Vermiform appendix (tissue), 1 donor: ENCODE measurements around the genes RGS7 and PLD5.

DNA sequence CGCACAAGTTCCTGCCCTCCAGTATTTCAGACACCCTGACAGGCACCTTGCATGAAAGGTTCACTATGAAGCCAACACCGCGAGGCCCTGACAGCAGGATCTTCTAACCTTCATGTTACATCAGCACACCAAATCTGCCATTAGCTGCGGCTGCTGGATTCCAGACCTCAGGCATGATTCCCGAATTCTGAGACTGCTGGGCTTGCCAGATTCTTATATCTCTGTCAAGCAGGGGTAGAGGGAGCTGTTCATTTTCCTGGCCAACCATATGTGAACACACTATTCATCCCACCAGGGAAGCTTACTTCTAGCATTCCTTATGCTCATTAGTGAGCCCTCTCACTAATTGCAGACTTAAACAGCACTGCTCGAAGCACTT is 43.5 kb downstream of the NID1 start:
- PRO-cap, result no peak

- PRO-cap, result no peak
Observed at GRCh38 chr1:236150431-236150908, 8.1 kb downstream of the GPR137B start.

GRCh38 chr1:236151742-236152140 is 9.4 kb downstream of the GPR137B start:
- PRO-cap, result no peak

- PRO-cap, result no peak
Observed at GRCh38 chr1:236309993-236310442, 28.3 kb upstream of the ERO1B start.

DNA sequence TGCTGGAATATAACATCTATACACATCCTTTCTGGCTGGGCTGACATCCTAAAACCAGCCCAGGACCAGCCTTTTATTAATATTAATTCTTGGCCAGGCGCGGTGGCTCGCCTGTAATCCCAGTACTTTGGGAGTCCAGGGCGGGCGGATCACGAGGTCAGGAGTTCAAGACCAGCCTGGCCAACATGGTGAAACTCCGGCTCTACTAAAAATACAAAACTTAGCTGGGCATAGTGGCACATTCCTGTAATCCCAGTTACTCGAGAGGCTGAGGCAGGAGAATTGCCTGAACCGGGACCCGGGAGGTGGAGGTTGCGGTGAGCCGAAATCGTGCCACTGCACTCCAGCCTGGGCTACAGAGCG is 33.7 kb upstream of the LGALS8 start:
- PRO-cap, result no peak

DNA sequence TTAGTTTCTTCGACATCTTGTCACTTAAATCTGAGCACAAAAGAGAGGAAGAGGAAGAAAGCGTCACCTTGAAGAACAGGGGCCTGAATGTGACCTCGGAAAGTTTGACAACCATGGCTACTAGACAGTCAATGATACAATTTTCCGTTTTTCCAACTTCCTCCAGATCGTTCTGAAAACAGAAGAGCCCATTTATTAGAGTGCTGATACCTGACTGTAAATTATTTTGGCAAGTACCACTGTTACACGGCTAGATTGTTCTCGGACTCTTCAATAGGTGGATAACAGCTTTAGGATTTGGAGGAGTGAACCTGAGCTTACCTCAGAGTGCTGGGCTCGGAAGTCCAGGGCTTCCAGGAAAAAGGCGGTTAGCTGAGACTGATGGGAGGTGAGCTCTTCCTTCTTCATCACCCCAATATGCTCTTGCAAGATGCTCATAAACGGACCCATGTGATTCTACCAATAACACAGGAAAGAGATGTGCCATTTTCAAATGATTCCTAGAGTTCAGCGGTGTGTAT is 31.8 kb downstream of the LGALS8 start:
- PRO-cap, result no peak

- PRO-cap, result no peak
Observed at GRCh38 chr1:236693509-236694072, 7.3 kb downstream of the ACTN2 start.

- PRO-cap, result no peak
Observed at GRCh38 chr1:236840024-236840687, 45.1 kb downstream of the MTR start.

DNA sequence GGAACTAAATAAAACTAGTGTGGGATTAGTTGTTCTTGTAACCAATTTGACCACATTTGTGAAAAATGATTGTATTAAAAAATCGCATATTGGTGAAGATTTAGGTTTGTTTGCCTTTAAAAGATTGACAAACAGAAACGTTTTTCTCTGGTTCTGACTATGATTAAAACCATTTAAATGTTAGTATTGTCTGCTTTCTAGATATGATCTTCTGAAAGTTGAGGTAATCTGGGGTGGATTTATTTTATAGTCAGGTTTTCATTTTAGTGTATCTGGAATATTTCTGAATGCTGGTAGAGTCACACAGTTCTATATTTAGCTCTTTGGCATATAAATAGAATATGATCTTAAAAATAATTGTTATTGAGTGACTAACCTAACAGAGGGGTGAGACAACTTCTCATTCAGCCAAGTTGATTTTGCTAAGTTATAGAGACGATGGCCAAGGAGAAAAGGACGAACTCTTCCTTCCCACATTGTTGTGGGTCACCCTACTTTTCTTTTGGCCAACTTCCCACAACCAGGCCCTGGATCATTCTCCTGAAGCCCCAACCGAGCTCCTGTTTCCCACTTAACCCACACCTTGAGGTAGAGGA is 7.1 kb upstream of the MT1HL1 start:
- PRO-cap, result no peak

- PRO-cap, result no peak
Observed at GRCh38 chr1:237441288-237441704, 399.3 kb downstream of the RYR2 start.

DNA sequence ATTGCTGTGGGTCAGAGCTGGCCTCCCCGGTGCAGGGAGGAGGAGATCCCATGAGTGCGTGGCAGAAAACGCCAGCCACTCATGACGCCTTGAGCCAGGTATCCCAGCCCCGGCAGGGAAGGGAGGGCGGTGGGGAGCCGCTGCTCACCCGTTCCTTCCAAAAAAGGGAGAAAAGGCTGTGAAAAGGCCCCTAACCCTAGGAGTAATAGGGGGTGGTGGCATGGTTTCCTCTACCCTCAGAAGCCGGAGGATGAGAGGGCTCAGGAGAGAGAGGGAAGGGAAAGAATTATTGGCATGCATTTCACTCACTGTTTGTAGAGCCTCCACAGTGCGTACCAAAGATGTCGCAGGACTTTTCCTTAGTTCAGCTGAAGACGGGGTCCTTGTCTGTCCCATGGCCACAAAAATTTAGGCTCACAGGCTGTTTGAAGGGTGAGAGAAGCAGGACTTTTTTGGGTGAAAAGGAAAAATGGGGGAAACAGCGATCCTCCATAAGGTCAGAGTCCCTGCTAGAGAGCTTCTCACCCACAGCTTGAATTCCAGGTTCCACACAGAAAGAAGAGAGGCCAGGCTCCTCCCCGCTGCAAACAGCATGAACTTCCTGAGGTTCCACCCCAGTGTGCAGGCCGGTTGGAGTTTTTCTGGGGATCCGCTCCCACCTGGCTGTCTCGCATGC is 594.9 kb upstream of the ZP4 start:
- PRO-cap, result no peak

DNA sequence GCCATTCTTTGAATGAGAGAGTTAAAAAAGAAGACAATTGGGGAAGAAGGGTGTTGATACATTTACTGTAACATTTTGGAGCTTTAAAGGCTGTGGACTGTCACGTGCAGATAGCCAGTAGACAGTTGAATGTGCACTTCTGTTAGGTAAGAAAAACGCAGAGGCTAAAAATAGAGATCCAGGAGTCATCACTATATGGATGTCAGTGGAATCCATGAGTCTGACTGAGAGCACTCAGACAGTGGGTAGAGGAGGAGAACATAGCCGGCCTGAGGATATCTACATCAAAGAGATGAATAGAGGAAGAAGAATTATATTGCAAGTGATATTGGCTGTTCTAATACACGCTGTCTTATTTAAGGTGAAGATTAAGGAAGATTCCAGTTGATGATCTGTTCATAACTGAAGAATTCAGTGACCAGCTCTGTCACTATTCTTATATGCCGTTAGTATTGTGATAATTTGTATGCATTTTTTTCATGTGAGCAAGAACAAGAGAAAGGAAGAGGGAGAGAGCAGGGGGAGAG is 344.8 kb downstream of the CHRM3 start:
- PRO-cap, result no peak

DNA sequence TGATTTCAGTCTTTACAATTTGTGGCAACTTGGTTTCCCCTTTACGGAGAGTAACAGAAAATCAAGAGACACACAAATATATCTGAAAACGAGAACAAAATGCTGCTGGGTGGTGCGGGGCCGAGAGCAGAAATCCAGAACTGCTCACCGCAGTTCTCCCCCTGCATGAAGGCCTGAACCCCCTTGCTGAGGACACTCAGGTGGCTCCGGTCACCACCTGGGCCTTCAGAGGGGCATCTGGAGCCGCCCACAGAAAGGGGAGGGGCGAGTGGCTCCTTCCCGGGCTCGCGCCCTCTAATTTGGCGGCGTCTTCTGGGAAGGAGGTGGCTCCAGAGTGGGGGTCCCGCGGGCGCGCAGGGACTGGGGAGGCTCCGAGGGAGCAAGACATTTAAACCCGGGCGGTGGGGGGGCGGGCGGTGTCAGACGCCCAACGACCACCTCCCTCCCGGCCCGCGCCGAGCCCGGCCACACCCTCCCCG is 94.4 kb upstream of the FMN2 start:
- PRO-cap, result no peak

GRCh38 chr1:240122822-240123299 is 31.2 kb downstream of the FMN2 start:
- PRO-cap, result no peak

DNA sequence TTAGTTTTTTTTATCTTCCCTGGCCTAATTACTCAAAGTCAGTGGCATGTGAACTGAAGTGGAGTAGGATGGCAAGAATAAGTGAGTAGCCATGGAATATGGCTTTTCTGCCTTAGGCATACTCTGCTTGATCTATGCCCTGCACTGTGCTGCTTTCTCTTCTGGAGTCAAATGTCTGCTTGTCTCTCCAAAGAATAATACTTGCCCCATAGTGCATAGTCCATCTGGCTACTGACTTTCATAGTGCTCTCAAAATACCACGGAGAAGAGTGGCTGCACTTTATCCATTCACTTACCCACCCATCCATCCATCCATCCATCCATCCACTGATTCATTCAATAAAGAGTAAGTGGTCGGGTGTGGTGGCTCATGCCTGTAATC is 13.3 kb downstream of the GREM2 start:
- PRO-cap, result no peak

DNA sequence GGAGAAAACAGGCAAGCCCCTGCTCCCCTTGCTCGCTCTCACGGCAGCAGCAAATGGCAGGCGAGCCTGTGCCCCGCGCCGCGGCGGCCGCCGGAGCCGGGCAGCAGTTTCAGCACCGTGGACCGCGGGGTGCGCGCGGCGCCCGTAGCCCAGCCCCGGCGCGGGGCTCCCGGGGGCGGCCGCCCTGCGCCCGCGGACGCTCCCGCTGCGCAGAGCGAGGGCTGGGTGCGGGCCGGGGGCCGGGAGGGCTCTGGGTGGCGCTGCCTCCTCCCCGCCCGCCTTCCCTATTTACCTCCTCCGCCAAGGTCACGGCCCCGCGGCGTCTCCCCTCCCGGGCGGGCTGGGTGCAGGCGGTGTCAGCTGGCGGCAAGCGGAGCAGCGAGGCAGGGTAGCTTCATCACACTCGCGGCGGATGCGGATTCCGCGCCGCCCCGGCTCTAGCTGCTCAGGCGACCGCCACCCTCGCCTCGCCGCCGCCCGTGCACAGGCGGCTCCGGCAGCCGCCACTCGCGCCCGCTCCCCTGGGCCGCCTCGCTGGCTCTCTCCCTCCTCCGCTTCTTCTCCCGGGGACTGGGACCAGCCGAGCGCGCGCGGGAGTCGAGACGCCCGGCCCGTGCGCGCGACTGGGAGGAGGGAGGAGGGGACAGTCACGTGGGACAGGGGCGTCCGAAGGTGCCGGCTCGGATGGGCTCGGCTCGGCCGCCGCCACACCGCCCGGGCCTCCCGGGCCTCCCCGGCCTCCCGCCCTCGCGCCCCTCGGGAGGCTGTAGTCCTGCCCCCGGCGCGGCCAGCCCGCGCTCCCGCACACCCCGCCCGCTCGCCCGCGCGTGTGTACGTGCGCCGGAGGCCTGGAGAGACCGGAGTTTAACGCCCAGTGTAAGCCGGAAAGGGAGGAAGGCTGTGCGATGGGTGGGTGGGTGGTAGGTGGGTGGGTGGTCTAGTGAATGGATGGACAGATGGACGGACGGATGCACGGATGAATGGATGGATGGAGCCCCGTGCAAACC is at the start of gene RGS7:
Gene RGS7, minus strand, starts transcription at position 599 of the 1,007 bp plus-strand sequence.
- PRO-cap, result no peak

DNA sequence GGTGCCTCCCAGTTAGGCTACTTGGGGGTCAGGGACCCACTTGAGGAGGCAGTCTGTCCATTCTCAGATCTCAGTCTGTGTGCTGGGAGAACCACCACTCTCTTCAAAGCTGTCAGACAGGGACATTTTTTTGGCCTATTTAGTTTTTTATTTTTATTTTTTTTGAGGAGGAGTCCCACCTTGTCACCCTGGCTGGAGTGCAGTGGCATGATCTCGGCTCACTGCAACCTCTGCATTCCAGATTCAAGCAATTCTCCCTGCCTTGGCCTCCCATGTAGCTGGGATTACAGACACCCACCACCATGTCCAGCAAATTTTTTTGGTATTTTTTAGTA is 100.0 kb upstream of the MAP1LC3C start:
- PRO-cap, result unidirectional peak, minus-strand start at position 131 of the sequence

DNA sequence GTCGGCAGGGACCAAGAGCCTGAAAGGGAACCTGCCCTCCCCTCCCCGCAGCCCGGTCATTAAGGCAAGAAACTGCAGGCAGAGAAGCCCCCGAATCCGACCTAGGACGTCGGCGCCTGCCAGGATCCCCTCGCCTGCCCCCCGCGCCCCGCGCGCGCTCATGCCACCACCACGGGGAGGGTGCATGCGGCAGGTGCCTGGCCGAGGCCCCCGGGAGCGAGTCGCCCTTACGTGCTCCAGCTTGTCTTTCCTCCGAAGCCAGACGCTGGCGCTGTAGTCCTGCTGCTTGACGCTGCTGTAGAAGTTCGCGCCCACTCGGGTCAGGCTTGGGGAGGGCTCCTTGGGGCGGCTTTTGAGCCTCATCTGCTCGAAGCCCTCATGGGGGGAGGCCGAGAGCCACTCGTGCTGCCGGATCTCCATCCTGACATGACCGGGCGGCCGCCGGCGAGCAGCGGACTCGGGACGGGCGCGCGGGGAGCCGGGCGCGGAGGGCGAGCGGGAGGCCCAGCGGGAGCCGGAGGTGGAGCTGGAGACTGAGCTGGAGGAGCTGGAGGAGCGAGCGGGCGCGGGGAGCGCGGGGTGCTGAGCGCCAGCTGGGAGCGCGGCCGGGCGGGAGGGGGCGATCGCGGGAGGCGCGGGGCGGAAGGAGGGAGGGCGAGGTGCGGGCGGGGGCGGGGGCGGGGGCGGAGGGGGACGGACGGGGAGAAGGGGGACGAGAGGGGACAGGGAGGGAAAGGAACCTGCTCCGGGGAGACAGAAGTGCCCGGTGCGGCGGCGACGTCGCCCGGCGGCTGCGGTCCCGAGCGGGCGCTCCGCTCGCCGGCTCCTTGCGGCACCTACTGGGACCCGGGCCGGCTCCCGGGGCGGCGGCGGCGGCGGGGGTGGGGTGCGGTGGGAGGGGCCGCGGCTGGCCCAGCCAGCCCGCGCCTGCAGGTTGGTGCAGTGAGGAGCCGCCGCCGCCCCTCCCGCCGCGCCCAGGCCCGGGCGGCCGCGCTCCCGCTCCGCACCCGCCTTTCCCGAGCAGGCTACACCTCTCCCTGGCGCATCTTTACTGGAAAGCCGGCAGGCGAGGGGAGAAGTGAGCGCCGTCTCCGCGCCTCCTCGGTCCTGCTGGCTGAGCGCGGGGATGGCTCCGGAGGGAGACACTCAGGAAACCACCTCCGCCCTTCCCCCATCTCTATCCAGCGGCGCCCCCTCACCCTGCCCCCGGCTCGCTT is at the start of gene PLD5:
Gene PLD5, minus strand, starts transcription at position 841 of the 1,217 bp plus-strand sequence.
- PRO-cap, result no peak

GRCh38 chr1:243393106-243393592 is 137.3 kb downstream of the SDCCAG8 start:
- PRO-cap, result no peak

GRCh38 chr1:243508173-243508606 is 252.3 kb downstream of the SDCCAG8 start:
- PRO-cap, result no peak